Neural progenitor cell (in vitro differentiated cells): ENCODE data around the gene AGAP1.

DNA sequence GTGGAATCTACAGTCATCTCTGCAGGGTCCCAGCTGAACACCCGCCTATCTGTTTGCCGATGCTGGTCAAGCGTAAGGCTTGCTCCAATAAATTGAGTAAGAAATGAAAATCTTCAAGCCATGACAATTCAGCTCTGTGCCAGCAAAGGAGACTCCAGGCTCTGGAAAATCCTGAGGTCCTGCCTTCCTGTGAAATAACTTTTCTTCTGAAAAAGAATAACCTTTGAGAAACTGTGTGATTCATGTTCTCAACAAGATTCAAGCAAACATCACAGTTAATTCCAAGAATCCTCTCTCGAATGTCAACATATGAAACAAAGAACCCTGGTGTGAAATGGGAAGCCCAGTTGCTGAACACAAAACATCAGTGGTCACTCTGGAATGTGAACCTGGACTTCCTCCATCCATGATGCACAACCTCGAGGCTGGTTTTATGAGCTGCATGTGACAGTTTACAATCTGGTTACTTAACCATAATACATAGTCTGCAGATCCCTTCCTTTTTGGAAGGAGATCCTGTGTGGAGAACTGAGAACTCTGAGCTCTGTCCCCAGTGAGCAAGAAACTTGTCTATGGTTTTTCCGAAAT lies 201.3 kb downstream of the SPP2 start:
- RAMPAGE, long total RNA, result no peak

DNA sequence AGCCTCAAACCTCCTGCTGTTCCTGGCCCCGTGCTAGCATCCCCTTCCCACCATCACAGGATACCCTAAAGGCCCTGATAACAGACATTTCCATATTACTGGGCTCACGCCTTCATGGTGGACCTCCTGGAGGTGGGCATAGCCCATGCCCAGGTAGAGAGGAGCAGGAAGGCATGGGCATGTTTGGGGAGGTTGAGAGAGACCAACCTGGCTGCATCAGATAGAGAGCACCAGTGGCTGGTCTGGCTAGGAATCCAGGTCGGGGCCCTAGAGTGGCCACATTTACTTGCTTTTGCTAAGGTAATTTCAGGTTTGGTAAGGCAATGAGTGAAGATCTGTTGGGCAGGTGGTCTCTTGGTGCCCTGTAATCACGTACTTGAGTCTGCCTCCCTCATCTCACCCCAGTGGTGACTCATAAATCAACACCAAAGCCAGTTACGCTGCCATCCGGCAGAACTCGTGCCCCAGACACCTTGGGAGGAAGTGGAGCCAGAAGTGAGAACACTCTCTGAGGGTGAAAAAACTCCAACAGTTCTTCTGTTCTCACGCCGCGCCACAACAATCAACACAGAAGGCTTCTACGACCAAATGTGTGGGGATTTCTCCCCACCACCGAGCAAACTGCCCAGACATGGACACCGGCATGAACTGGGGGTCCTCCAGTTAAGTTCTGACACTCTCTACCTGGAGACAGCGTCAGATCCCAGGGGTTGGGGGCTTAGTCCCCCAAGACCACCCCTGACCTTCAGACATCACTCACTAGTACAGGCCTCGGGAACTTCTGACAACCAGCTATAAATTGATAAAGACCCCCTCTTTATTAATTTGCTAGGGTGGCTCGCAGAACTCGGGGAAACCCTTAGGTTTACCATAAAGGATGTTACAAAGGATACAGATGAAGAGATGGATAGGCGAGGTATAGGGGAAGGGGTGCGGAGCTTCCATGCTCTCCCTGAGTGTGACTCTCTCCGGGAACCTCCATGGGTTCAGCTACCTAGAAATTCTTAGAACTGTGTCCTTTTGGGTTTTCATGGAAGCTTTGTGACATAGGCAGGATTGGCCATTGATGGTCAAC lies 206.2 kb downstream of the ARL4C start:
- RAMPAGE, long total RNA, result no peak

DNA sequence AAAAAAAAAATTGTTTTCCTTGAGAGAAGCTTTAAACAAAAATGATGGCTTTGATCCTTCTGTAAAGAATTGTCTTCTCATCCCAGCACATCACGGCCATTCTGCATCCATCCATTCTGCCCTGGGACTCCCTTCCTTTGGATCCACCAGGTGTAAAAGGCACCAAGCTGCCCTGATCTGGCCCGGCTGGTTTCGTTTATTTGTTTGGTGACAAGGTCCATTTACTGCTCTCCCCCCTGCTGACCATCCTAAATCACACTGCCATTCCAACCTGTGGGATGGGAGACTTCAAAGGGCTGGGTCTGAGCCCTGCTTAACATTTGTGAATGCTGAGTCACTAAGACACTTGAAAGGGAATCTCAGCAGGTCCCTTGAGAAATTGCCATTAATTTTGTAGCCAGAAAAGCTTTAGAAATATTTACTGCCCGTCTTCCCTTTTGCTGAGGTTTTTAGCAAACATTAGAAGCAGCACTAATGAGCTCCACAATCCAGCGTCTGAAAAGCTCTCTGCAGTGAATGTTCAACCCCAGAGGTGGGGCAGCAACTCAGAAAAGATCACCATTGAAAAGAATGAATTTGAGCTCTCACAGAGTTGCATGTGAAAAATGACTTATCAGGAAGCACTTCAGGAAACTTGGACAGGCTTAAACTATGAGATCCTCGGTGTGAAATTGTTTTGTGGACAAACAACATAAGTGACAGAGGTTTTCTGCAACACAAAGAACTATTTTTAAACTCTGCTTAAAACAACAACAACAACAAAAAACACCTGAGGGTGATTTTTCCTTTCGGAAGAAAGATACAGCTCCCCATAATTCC lies 133.8 kb downstream of the ARL4C start:
- RAMPAGE, long total RNA, result no peak

DNA sequence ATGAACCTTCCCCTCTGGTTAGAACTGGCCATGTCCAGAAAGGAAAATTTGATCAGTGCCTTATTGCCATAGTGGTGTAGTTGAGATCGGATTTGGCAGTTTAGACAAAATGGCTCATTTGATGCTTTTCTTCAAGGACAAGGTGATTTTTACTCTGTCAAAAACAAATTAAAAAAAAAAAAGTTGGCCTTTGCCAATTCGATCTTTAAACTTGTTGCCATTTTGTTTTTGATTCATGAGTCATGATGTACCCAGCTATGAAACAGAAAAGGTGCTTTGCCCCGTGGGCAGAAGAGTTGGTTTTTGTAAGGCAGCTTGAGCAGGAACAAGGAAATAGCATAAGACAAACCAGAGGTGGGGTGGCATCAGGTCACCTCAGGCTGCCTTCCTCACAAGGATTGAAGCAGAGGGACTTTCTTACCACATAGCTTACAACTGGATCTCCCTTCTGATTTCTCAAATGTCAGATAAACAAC lies 123.9 kb downstream of the ARL4C start:
- RAMPAGE, long total RNA, result no peak

- RAMPAGE, long total RNA, result no peak
These were observed 119.0 kb downstream of the ARL4C start for GRCh38 chr2:234377565-234378677.

- RAMPAGE, long total RNA, result no peak
These were observed 37.3 kb downstream of the ARL4C start for GRCh38 chr2:234459494-234459992.

DNA sequence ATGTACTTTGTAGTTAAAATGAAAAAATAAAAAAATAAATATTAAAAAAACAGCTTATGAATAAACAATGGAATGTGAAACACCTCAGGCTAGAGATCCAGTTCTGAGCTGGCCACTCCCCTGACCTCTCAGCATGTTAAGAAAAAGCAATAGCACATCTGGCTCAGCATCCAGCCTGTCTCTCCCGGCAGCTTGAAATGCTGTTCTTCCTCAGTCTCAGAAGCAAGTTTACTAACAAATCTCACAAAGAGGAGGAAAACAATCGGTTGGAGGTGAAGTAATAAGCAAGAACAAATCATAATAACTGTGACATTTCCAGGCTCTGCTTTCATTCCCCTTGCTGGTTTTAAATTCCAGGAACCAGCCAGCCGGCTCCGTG lies 133.9 kb upstream of the ARL4C start:
- RAMPAGE, long total RNA, result no peak

DNA sequence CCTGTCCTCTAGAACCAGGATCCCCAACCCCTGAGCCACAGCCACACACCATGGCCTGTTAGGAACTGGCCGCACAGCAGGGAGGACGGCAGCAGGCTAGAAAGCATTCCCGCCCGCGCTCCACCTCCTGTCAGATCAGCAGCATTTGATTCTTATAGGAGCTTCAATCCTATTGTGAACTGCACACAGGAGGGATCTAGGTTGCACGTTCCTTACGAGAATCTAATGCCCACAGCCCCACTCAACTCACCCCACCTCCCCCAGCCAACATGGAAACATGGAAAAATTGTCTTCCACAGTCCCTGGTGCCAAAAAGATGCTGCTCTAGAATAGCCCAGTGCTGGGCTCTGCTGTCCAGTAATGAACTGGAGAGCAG lies 179.0 kb upstream of the SH3BP4 start:
- RAMPAGE, long total RNA, result no peak

- RAMPAGE, long total RNA, result no peak
These were observed 155.8 kb upstream of the SH3BP4 start for GRCh38 chr2:234795864-234796658.

- RAMPAGE, long total RNA, result no peak
These were observed 63.4 kb upstream of the SH3BP4 start for GRCh38 chr2:234888326-234888994.

DNA sequence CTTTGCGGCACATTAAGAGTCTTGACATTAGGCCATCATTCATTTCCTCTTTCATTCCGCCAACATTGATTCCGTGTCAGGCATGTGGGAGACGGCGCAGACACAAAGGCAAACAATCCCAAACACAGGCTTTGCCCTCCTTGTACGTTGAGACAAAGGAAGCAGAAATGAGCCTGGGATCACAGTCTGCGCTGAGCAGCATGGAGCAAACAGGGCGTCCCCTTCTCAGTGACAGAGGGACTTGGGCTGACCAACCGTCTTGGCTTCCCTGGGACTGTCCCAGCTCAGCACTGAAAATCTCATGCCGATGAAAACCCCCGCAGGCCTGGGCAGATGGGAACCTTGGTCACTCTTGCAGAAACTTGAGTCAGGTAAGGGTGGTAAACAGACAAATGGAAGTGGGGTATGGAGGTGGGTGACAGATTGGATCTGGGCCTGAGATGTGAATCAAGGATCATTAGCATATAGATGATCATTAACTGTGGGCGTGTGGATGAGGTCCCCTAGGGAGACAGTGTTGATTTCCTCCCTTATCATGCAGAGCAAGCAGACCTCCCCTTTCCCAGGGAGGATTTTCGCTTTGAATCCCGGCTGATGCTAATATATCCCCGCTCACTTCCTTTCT lies 19.2 kb upstream of the SH3BP4 start:
- RAMPAGE, long total RNA, result no peak

- RAMPAGE, long total RNA, result no peak
These were observed 2.3 kb downstream of the SH3BP4 start for GRCh38 chr2:234954226-234954428.

DNA sequence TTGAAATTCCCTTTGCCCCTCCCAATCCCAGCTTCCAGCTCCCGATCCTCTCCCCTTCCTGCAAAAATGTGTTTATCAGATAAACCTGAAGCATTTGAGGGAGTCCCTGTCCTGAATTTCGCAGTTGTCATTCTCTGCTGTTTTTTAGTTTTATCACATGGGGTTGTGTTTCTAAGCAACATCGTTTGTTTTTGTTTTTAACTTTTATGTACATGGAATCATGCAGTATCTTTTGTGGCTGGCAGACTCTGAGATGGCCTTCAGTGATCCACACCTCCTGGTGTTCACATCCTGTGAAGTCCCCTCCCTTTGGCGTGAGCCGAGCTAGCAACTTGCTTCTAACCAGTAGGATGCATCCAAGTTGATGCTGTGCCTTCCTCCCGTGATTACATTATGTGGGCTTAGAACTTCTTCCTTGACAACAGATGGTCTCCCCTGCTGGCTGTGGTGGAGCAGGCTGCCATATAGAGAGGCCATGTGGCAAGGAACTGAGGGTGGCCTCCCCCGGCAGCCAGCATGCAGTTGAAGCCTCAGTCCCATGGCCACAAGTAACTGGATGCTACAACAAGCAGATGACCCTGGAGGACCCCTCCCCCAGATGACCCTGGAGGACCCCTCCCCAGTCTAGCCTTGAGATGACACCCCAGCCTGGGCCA lies 27.5 kb downstream of the SH3BP4 start:
- RAMPAGE, long total RNA, result no peak

GRCh38 chr2:235386349-235386682 lies 107.5 kb upstream of the AGAP1 start:
- RAMPAGE, long total RNA, result no peak

- RAMPAGE, long total RNA, result no peak
These were observed at the start of gene AGAP1 for GRCh38 chr2:235493491-235494393. Gene AGAP1 (plus strand): TSS chr2:235494043.

- RAMPAGE, long total RNA, result no peak
These were observed 17.5 kb downstream of the AGAP1 start for GRCh38 chr2:235511108-235511991.

GRCh38 chr2:235614704-235615516 lies 121.1 kb downstream of the AGAP1 start:
- RAMPAGE, long total RNA, result no peak

- RAMPAGE, long total RNA, result no peak
These were observed 221.7 kb downstream of the AGAP1 start for GRCh38 chr2:235715352-235716147.

DNA sequence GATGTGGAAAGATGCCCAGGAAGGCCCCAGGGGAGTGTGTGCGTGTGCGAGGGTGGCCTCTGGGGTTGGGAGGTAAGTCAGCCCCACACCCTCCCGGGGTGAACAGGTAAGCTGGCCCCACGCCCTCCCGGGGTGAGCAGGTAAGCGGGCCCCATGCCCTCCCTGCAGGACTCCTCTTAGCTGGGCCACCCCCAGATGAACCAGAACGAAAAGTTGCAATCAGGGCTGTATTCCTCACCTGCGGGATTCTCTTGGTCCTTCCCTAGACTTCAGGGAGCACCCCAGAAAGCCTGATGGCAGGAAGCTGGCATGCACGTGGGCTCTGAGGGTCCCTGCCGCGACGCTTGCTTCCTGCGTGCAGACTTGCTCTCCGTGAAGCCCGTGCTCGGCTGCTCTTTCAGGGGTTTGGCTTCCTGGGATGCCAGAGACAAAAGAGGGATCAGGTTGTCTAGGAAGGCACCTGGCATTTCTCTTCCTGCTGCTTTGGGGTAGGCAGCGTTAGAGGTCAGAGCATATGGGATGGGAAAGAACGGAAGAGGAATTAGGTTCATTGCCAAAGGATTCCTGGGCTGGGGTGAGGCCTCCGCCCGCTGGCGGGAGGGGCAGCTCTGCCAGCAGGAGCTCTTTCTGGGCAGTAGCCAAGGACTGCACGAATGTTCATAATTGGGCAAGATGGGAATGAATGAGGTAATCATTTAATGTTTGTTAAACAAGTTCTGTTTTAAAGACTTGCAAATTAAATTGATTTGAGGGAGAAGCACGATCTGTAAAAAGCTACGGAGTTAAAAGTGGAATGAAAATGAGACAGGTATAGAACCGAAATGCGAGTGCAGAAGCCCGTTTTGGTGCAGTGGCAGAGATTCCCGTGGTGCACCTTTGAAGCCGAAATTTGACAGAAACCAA lies 253.8 kb downstream of the AGAP1 start:
- RAMPAGE, long total RNA, result no peak

GRCh38 chr2:235807084-235807970 lies 313.5 kb downstream of the AGAP1 start:
- RAMPAGE, long total RNA, result no peak